ENCODE measurements around the genes CD3D, CXCR5 and FOXR1.

GRCh38 chr11:118342527-118342931 is at the start of gene CD3D:
Gene CD3D (minus strand): TSS chr11:118342705.
- PRO-cap, result no peak

GRCh38 chr11:118343122-118343679 is 696 bp upstream of the CD3D start:
- PRO-cap, result no peak

DNA sequence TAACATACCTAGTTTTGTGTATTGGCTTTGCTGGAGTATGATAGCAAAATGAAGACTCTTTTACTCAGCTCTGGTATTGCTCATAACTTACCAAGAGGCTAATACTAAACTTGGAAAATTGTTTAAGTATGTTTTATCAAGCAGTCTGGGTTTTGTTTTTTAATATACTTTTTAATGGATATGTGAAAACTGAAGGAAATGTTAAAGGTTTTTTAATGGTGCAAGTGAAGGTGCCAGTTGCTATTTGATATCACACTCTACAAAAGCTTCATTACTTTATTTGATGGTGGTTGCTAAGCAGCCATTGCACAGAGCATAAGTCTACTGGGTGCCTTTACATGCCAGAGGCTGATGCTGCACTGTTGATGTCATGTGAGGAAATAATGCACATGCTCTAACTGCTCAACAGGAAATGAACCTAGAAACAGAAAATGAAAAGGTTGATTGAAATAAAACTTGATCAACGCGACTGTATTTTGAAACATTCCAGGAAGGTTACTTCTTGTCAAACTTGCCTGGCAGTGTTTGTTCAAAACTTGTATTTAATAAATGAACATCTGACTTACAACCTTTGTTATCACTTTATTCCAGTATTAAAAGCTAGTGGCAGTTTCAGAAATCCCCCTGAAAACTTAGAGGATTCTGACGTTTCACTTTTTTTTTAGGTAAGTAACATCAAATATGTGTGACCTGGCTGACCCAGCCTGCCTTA is 2.6 kb upstream of the ATP5MG start:
- PRO-cap, result no peak

DNA sequence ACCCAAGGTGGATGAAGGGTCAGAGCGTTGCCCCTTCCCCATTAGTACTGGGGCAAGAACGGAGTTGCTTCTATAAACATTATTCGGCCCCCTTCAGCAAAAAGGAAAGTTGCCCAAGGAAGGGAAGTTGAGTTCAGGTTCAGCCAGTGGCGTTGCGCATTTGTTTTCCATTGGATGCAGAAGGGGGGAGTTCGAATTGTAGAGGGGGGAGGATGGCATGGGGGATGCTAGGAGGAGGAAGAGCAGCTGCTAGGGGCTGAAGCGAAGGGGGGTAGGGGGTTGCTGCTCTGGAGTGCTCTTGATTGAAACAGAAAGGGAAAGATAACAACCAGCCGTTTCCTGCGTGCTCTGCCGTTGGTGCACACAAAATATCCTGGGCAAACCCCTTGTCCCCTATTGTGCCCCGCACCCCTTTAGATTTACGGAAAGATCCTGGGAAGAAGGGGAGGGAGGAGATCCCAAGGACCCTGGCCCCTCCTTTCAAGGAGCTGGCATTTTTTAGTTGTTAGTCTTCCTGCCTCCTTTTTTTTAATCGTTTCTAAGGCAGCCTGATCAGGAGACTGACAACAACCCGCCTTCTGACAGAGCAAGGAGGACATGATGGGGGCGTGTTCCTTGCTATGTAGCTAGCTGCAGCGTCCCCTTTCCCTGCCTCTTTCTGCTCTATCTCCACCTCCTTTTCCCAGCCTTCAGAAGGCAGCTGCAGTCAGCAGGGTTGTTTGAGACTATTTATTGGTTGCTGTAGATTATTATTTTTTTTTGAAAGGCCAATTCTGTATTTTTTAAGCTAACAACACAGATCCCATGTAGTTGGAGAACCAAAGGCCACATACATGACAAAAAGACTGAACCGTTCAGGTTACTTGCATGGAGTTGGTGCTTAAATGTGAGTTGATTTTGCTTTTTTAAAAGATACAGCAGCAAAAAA is 2.2 kb downstream of the KMT2A start:
- PRO-cap, result no peak

- PRO-cap, result no peak
Measured at GRCh38 chr11:118500811-118501181, 26.5 kb upstream of the TTC36 start.

DNA sequence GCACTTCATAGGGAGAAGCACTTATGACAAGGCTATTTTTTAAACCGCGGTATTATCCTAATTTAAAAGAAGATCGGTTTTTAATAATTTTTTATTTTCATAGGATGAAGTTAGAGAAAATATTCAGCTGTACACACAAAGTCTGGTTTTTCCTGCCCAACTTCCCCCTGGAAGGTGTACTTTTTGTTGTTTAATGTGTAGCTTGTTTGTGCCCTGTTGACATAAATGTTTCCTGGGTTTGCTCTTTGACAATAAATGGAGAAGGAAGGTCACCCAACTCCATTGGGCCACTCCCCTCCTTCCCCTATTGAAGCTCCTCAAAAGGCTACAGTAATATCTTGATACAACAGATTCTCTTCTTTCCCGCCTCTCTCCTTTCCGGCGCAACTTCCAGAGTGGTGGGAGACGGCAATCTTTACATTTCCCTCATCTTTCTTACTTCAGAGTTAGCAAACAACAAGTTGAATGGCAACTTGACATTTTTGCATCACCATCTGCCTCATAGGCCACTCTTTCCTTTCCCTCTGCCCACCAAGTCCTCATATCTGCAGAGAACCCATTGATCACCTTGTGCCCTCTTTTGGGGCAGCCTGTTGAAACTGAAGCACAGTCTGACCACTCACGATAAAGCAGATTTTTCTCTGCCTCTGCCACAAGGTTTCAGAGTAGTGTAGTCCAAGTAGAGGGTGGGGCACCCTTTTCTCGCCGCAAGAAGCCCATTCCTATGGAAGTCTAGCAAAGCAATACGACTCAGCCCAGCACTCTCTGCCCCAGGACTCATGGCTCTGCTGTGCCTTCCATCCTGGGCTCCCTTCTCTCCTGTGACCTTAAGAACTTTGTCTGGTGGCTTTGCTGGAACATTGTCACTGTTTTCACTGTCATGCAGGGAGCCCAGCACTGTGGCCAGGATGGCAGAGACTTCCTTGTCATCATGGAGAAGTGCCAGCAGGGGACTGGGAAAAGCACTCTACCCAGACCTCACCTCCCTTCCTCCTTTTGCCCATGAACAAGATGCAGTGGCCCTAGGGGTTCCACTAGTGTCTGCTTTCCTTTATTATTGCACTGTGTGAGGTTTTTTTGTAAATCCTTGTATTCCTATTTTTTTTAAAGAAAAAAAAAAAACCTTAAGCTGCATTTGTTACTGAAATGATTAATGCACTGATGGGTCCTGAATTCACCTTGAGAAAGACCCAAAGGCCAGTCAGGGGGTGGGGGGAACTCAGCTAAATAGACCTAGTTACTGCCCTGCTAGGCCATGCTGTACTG is 3.2 kb upstream of the TTC36 start:
- PRO-cap, result no peak

DNA sequence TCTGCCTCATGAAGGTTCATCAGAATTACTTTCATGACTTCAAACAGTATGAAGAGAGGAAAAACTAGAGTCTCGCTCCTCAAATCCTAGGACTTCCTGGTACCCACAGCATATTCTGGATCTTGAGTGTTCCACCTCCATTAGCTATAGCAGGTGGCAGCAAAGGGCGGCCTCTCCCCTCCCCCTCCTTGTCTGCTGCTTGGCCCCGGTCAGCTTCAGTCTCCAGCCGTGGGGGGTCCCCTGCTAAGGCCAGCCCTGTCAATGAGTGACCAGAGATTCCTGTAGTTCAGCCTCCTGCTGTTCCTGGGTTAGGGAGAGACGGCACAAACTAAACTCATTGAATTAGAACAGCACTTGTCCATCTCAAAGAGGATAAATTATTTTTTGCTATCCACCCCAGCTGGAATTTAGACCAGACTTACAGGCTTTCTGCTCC is 1.3 kb upstream of the PHLDB1 start:
- PRO-cap, result no peak

DNA sequence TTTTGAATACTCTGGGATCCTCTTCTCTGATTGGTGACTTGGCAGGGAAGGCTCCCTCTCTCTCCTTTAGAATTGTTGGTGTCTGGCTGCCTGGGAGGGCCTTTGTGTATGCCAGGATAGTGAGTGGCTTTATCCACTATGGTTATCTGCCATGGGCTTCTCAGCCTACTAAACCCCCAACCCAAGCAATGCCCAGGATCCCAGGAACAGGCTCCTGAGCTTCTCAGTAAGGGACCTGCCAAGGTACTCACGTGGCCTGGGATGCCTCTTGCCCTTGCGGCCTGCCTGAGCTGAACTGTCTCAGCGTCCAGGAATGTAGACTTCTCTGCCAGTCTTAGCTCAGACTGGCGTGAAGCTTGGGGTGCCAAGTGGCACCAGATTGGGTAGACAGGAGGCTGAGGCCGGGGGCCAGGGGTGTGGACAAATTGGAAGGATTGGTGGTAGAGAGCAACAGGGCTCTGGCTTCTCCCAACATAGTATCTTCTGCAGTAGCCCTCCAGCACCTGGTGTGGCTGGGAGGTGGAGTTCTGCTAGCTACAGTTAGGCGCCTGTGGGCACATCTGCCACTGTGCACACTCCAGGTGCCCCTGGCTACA is 15.5 kb downstream of the PHLDB1 start:
- PRO-cap, result bidirectional peak, plus-strand start at position 488 of the sequence, minus-strand start at position 240 of the sequence

DNA sequence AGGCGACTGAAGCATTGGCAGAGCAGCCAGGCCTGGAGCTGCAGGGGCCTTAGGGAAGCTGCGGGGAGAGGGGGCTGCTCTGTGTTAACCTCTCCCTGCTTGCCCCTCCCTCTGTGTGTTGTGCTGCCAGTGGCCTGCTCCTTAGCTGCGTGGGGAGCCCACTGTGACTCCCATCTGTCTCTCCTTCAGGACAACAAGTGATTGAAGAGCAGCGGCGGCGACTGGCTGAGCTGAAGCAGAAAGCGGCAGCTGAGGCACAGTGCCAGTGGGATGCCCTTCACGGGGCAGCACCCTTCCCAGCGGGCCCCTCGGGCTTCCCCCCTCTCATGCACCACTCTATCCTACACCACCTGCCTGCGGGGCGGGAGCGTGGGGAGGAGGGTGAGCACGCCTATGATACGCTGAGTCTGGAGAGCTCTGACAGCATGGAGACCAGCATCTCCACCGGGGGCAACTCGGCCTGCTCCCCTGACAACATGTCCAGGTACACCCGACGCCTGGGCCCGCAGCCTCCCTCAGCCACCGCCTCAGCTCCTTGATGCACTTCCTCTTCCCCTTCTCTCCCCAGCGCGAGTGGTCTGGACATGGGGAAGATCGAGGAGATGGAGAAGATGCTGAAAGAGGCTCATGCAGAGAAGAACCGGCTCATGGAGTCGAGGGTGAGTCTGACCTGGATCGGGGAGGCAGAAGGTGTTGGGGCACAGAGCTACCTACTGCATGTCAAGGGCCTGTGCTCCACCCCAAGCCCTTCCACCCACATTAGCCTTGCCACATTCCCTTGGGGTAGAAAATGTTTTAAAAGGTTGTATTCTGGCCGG is 34.1 kb downstream of the TREH start:
- PRO-cap, result no peak

GRCh38 chr11:118699390-118699952 is 20.0 kb upstream of the TREH start:
- PRO-cap, result no peak

- PRO-cap, result no peak
Measured at GRCh38 chr11:118746532-118747346, 44.2 kb downstream of the DDX6 start.

DNA sequence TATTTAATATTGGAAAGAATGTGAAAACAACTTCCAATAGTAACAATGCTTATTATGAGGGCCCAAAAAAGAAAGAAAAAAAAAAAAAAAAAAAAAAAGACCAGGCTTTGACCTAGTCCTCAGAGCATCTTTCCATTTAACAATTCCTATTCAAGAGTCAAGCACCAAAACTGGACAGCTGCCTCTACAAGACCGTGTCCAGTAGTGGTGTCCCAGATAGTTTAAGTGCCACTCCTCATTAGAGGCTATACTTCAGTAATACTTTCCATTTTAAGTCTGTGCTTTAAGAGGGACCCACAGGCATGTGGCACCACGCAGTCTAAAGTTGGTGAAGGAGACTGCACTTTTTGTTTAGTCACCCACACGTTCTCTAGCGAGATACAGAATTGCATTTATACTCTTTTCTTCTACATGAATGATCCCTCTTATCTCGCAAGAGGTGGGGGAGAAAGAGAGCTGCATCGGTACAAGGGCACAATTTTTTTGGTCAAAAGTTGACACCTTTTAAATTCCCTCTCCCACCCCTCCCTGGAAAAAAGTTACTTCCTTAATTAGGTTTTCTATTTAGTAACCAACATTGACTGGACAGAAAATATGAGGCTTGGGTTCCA is 41.6 kb downstream of the DDX6 start:
- PRO-cap, result no peak

DNA sequence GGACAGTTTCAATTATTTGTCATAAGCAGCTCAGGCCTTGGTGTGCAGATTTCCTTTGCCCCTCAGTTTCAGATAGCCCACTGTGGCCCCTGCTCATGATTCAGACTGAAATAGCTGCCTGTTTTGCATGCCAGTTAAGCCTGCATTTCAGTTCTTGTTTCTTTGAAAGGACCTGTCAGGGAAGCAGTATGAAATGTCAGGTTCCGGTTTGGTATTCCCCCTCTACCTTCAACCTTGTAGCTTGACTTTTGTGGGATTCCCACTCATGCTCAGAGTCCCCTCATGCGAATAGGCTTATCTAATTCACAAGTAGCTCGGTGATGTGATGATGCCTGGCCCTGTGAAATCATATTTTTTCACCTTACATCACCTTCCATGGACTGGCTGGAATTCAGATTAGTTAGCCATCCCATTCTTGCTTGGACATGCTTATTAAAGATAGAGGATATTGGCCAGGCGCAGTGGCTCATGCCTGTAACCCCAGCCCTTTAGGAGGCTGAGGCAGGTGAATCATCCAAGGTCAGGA is 30.0 kb upstream of the DDX6 start:
- PRO-cap, result no peak

GRCh38 chr11:118883379-118884406 is at the start of gene CXCR5:
Gene CXCR5 (plus strand): TSS chr11:118883892.
- PRO-cap, result no peak

GRCh38 chr11:118897065-118897455 is 13.4 kb downstream of the CXCR5 start:
- PRO-cap, result no peak

- PRO-cap, result no peak
Measured at GRCh38 chr11:118901444-118902756, 18.2 kb downstream of the CXCR5 start.

DNA sequence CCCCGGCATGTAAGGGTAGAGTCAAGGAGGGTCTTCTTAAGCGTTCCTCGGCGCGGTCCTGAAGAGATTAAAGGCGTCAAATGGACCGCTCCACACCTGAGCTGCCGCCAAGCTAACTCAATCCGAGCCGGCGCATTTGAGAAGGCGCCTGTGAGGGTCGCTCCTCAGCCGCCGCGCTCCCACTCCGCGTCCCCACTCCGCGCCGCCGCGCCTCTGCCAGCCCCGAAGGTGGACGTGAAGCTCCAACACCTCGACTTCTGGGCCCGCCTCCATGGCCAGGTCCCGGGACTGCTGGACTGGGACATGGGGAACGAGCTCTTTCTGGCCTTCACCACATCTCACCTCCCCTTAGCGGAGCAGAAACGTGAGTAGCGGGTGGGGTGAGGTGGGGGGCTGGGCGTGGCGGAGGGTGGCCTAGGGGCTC is at the start of gene FOXR1:
Gene FOXR1, plus strand, starts transcription at position 133 of the 424 bp plus-strand sequence.
- PRO-cap, result no peak

DNA sequence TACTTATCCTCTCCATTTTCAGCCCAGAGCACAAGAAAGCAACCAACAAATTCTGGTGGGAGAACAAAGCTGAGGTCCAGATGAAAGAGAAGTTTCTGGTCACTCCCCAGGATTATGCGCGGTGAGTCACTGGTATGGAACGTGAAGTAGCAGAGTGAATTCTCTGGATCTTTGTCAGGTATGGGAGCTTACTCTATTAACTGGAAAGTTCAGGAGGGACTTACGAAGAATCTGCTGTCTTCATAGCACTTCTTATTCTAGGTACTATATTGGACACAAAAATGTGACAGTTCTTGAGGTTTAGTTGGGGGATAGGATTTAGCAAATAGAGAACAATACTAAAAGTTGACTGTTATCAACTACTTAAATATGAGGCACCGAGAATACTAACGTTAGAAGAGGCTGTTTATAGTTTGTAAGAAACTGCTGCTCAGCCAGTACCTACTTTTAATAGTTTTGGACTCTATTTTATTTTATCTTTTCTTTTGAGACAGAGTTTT is 1.1 kb downstream of the CENATAC start:
- PRO-cap, result no peak

DNA sequence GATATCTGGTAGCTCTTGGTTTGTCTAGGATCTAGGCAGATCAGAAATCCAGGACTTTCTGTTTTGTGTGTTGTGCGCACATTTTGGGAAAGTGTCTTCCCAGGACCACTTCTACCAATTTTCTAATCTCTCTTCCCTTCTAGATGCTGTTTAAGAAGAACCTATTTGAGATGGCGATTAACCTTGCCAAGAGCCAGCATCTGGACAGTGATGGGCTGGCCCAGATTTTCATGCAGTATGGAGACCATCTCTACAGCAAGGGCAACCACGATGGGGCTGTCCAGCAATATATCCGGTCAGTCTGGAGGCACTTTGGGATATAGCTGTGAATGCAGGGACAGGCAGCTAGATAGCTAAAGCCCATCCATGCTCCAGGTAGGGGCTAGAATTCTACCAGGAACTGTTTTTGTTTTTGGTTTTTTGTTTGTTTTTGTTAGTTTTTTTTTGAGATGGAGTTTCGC is 6.1 kb downstream of the VPS11 start:
- PRO-cap, result no peak

DNA sequence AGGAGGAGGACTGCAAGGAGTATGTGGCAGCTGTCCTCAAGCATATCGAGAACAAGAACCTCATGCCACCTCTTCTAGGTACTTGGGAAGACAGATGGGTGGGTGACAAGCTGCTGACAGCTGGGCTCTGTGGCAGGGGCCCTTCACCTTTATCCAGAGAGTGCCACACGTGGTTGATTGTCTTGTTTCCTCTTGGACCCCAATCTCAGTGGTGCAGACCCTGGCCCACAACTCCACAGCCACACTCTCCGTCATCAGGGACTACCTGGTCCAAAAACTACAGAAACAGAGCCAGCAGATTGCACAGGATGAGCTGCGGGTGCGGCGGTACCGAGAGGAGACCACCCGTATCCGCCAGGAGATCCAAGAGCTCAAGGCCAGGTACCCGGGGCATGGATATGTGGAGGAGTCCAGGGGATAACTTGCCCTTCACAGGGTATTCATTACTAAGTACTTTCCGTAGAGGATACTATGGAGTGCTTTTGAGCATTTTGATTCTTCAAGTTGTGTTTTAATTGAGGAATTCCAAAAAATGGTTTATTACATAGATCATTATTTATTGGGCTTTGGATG is 5.7 kb upstream of the HMBS start:
- PRO-cap, result no peak

All from right cardiac atrium (tissue), 1 donor.